ENCODE data around the gene CCSAP.

- PRO-cap, result no peak
Measured at GRCh38 chr1:229292846-229293255, 21.9 kb downstream of the RAB4A start.

GRCh38 chr1:229326551-229327192, 16.2 kb downstream of the CCSAP start:
- PRO-cap, result no peak

DNA sequence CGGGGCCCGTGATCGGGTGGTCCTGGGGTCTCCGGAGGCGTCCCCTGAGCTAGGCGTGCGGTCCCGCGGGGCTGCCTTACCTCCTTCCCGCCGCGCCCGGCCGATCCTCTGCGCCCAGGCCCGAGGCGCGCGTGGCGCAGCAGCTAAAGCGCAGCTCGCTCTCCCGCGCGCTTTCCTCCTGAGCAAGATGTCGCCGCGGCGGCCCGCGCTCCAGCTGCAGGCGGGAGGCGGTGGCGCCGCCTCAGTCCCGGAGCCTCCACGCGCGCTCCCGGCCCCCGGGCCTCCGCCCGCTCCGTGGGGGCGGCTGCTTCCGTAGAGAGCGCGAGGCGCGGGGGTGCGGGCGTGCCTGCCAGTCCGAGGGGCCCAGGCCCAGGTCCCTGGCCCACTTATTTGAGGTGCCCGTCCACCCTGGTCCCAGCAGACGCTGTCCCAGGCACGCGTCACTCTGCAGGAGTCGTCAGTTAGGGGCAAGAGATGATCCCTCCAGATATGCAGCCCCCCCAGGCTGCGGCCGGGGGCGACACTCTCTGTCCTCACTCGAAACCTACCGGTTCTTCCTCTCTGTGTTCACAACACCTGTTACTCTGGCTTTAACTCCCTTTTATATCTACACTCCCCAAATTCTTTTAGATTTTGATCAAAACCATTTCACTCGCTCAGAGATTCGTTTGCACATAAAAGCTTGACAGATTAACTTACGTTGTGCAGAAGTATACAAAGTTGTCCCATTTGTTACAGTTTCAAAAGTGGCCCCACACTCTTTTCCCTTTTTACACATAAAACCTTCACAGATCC, at the start of gene CCSAP:
Gene CCSAP, minus strand, starts transcription at position 216 of the 795 bp plus-strand sequence.
- PRO-cap, result bidirectional peak, plus-strand start at position 315 of the sequence, minus-strand start at position 189 of the sequence; unidirectional peak, minus-strand start at position 447 of the sequence

- PRO-cap, result no peak
Measured at GRCh38 chr1:229406617-229407177, 27.2 kb downstream of the ACTA1 start.

DNA sequence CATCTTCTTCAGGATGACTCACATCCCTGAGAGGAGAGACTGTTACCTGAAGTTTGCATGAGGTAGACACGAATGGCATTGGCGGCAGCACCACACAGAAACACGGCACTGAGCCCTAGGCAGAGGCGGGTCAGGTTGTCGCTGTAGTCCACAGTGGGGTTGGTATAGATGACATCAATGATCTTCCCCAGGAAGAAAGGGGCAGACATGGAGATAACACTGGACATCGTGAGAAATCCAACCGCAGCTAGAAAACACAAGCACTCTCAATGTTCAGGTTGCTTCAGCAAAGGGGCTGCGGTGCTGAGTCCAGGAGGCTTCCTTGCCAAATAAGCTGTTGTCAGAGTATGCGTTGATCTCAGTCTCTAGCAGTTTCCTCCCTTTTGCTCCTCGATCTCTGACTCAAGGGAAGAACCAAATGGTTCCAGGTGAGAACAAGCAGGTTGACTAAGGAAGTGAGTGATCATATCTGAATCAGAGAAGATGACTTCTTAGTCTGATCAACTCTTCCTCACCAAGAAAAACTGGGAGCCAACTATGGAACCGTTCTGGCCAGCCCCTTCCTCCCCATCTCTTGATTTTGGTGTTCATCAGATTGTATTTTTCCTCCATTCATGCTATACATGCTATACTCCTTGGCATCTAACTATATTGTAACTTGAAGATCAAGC, 9.2 kb downstream of the ABCB10 start:
- PRO-cap, result no peak

DNA sequence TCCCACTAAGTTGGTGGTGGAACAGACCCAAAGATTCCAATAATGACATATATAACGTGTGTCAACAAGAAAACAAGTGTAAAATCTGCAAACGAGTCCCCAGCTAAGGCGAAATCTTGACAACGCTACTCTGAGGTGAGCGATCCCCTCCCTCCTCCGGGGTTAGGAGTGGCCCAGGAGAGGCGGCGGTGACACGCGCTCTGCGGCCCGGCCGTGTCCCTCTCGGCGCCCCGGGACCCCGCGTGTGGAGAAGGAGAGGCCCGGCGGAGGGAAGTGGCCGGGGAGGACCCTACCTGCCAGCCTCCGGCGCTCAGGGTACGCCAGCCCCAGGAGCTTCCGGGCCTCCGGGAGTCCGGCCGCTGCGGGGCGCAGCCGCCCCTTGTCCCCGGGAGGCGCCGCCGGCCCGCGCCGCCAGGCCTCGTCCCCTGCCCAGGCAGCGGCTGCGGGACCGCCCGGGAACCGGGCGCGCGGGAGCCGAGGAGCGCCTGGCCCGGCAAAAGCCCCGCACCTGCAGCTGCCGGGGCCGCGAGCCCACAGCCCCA, 593 bp downstream of the ABCB10 start:
- PRO-cap, result unidirectional peak, plus-strand start at position 165 of the sequence; bidirectional peak, plus-strand start at position 349 of the sequence, minus-strand start at position 222 of the sequence

- PRO-cap, result no peak
Measured at GRCh38 chr1:229619515-229620646, 6.0 kb downstream of the TAF5L start.

- PRO-cap, result no peak
Measured at GRCh38 chr1:229694175-229694861, 68.3 kb downstream of the URB2 start.

DNA sequence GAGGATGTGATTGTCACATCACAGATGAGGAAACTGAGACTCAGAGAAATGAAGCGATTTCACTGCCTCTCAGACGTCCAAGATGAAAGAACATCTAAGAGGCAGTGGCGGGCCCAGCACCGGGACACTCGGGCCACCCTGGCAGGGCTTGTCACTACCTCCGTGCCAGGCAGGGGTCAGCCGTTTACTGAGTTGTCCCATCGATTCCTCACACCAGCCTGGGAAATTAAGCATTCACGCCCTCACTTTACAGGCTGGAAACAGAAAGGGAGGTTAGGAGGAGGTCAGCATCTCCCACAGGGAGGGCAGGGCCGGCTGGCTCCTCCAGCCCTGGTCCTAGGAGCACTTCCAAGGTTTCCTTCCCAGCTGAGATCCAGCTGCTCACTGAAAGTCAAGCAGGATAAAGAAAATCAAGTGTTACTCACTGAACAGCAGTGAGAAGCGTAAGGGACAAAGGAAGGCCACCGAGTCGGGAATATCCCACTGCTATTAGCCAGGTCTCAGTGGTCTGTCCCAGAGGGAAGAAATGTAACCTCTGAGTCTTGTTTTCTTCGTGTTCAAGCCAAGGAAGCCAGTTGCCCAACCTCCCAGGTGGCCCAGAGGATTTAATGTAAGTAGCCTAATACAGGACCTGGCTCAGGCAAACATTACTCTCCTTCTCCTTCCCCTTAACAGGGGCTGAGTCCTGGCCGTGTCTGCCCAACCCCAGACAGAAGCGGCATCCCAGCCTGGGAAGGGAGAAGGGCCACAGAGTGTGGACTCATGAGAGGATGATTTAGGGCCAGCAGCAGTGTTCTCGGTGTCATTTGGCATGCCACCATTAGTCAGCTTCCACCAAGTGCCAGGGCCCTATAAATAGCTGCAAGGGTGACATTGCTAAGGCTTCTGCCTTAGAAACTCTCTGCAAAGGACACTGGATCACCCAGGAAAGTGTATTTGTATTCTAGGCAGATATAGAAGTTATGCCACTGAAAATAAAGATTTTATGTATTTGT, 203.2 kb upstream of the GALNT2 start:
- PRO-cap, result no peak

GRCh38 chr1:230029125-230029530, 37.9 kb upstream of the GALNT2 start:
- PRO-cap, result unidirectional peak, minus-strand start at chr1:230029400

DNA sequence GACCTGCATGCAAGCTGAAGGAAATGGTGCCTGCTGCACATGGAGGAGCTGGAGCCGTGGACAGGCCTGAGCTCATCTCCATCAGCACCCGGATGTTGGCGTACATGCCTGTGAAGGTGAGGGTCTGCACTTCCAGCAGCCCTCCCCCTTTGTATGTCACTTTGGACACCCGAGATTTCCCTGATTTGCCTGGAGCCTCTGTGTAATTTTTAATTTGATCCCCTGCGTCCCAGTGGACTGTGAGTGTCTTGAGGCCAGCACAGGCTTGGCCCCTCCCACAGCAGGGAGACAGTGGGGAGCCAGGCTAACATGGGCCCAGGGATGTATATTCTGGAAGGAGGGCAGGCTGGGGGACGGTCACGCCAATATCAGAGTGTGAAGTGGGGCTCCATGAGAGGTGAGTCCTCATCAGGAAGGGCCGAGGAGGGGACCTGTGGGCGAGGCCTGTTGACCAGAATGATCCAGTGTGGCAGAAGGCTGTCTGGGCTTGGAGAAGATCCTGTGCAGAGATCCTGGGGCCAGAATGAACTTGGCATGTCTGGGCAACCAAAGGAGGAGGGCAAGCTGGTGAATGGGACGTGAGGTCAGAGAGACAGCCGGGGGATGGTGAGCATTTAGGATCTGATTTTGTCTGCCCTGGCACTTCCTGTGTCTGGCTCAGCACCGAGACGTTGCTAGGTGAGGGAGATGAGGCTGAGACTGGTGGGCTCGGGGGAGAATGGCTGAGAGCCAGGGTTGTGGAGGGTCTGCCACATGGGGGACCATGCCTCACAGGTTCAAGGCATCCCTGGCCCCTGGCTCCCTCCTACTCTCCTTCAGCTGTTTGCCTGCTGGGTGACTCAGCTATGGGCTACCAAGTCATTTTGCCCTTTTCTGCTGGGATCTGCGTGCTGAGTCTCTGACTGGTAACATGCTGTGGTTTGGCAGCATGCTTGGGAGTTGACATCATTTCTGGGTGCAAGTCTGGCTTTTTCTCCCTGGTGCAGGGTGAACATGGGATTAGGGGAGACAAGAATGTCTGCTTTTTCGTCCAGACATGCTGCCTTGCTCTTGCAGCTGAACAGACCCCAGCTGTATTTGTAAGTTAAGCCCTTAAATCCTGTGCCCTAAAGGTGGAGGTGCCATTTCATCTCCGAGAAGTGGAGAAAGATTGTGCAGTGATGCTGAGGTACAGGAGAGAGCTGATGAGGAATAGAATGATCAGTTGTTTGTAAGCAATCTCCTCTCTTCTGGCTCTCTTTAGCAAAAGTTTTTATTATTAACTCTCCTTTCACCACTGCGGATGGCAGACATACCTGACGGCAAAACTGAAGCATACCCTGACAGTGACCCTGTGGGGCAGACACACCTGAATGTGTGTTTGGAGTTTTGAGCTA, 17.3 kb downstream of the GALNT2 start:
- PRO-cap, result no peak

DNA sequence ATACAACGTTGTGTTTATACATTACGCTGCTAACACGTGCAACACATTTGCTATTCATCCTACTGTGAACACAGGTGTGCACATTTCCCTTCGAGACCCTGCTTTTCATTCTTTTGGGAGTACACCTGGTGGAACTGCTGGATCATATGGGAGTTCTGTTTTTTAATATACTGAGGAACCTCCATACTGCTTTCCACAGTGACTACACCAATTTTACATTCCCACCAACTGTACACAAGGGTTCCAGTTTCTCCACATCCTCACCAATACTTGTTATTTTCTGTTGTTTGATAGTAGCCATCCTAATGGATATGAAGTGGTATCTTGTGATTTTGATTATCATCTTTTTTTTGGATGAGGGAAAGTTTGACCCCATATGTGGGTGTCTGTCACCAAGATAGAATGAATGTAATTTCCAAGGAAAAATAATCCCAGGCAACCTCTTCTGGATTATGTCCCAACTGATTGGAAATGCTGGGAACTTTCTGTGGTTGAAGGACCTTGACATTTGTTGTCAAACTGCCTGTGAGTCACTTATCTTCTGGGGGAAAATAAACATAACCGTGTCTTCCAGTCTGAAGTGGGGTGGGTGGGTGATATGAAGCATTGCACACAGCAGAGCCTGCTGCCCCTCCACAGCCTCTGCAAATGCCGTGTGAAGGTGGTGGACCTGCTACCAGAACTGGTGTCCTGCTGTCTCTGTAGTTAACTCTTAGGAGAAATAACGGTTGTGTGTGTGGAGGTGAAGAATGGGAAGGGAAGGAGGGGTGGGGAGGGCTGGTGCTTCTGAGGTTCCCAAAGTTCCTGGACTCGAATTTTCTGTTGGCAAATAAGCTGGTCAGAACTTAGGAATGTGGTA, 23.0 kb downstream of the GALNT2 start:
- PRO-cap, result no peak

DNA sequence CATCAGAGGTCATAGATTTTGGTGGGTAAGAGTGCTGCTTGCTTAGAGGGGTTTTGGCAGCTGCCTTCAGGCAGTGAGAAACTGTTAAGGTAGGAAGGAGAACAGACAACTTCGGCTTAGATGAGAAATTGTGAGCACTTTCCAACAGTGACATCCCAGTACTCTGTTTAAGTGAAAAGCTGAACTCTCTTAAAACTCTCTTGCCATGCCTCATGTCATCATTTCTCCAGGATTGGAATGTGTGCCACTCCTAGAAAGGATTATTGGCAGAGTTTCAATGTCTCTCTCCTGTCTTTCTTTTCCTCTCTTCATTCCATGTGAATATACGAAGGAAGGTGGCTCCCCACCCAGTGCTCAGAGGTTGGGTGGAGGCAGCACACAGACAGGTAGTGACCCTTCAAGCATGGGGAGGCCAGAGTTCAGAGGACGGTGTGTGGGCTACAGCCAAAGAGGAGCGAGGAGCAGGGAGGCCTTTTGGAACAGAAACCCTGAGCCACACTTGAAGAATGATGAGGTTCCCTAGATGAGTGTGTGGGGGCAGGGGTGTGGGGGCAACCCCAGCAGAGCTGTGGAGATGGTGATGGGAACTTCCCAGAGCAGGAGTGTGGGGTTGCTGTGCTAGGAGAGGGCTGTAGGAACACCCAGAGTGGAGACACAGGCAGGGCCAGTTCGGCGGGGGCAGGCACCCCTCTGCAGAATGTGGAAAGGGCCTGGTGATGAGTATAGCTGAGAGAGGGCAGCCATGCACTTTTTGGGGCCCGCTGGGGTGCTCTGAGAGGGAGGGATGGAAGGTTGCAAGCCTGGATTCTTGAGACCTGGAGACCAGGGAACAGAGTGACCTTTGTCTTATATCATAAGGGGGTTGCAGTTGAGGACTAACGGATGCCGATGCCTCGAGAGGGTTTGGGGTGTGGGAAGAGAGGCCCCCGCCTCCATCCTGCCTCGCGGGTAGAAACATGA, 58.9 kb downstream of the GALNT2 start:
- PRO-cap, result no peak

- PRO-cap, result no peak
Measured at GRCh38 chr1:230136275-230137700, 69.8 kb downstream of the GALNT2 start.

- PRO-cap, result no peak
Measured at GRCh38 chr1:230171905-230172510, 105.0 kb downstream of the GALNT2 start.

GRCh38 chr1:230204611-230205210, 137.7 kb downstream of the GALNT2 start:
- PRO-cap, result bidirectional peak, plus-strand start at chr1:230205003, minus-strand start at chr1:230204849

DNA sequence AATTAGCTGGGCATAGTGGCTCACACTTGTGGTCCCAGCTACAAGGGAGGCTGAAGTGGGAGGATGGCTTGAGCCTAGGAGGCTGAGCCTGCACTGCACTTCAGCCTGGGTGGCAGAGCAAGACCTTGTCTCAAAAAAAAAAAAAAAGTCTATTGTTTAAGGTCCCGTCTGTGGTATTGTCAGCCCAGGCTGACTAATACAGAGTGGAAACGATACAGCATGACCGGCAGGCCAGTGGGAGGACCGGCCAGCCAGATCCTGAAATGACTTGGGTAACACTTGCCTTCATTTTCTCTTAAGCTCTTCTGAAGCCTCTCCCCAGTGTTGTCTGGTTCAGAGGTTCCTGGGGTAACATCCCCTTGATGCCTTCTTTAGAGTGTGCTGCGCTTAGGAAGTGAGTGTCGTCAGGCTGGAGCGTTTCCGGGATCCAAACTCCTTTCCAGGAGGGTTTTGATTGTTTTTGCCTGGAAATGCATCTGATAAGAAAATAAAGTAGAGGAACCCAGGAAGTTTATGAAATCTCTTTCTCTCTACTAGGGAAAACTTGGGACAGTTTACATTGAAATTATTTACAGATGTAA, 142.7 kb downstream of the GALNT2 start:
- PRO-cap, result no peak

GRCh38 chr1:230299318-230300104, 126.6 kb downstream of the PGBD5 start:
- PRO-cap, result bidirectional peak, plus-strand start at chr1:230299649, minus-strand start at chr1:230299527

GRCh38 chr1:230706708-230706930, 7.3 kb downstream of the AGT start:
- PRO-cap, result no peak

DNA sequence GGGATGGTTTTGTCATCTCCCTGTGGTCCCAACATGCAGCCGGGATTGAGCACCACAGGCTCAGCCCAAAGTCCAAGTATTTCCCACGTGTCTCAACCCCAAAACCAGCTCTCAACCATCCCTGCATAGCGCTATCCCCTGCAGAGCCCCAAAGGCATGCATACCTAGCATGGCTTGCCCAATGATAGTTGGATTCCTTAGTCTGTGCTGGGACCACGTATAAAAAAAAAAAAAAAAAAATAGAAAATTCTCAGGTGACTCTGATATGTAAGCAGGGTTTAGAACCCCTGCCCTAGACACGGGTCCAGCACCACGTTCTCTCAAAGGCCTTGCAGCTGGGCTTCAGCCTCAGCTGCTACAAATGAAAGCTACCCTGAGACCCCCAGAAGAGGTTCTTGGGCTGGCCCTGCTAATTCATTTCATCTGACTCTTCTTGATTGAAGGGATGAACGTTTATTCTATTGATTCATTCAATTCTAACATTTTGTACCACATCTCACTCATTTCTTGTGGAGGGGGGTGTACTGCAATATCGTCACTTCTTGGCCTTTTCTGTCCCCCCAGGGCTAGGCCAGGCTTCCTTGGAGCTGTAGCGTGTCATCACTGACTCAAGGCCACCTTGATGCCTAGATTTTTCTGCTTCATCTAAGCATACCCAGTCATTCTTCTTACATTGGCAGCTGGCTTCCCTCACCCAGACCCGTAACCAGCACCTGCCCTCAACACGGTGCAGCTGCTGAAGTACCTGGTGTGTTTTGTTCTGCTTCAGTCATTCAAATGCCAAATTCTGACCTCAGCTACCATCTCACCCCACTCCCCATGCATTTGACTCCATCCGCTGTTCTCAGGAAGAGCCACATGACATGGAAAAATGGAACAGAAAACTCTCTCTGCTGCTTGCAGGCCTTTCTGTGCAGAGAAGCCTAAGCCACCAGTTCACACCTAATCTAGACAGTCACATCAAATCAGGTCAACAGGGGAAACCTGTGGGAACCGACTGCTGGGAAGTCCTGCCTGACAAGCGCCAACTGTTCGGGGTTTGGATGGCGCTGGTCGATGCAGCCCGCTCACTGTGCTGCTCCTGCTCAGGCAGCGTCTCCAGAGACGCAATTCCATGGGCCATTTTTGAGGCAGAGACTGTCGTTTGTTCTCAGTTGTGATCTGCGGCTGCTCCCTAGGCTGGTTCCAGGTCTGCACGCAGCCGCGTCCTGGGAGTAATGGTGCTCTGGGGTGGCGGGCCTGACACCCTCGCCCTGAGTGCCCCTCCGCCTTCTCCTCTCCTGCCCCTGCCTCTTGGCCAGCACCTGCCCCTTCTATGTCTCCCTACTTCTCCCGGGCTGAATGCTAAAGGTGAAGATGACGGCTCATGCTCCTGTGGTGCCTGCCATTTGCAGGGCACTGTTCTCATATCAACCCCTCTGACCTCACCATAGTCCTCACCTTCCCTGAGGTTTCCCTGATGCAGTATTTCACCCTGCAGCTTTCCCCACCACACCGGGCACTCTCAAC, 1.8 kb downstream of the AGT start:
- PRO-cap, result no peak

Data from mucosa of descending colon (tissue), 1 donor.